Heart (tissue), 3 donors: ENCODE measurements around the genes PARD6A and NFATC3.

- RAMPAGE, long total RNA, 2 experiments: no peak in any of the 2 experiments
Observed at GRCh38 chr16:67610726-67611729, 33.9 kb upstream of the CARMIL2 start.

- RAMPAGE, long total RNA, 2 experiments: no peak in any of the 2 experiments
Observed at GRCh38 chr16:67660075-67661186, at the start of gene PARD6A. TSS of gene PARD6A (plus strand) at chr16:67660960.

GRCh38 chr16:67664678-67665282 lies 1.8 kb downstream of the ENKD1 start:
- RAMPAGE, long total RNA, 2 experiments: no peak in any of the 2 experiments

GRCh38 chr16:67697738-67698159 lies 21.4 kb downstream of the GFOD2 start:
- RAMPAGE, long total RNA, 2 experiments: no peak in any of the 2 experiments

DNA sequence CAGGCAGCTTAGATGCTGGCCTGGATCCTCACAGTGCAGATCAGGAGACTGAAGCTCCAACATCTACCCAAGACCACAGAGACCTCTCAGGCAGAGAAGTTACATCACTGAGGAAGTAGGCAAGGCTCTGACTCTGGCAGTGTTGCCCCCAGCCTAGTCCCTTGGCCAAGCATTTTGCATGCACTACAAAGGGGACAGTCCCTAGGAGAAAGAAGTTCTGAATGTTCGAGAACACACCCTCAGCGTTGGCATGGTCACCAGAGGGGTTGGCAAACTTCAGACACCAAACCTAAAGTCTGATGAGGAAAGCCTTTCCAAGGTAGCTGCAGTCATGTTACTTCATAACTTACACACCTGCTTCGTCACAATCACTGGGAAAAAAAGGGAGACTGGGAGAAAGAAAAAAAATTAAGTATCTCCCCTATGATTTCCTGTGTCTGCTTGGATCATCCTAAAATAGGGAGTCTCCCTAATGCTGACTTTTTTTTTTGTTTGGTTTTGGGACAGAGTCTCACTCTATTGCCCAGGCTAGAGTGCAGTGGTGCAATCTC lies 2.4 kb downstream of the RANBP10 start:
- RAMPAGE, long total RNA, 2 experiments: no peak in any of the 2 experiments

- RAMPAGE, long total RNA, 2 experiments: no peak in any of the 2 experiments
Observed at GRCh38 chr16:67805957-67806387, 388 bp downstream of the RANBP10 start.

DNA sequence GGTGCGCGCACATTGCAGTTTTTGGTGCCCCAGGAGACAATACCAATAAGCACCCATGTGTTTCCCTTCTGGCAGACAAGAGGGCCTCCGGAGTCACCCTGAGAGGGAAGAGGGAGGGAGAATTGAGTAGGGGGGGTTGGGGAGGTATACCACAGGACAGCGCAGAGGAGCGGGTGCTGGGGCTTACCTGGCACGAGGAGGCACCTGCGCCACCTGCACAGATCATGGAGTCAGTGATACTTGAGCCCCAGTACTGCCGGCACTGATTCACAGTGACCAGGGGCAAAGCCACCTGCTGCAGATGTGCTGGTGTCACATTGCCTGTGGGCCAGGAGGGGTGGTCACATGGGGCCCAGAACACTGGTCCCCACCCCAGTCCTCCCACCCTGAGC lies 1.7 kb downstream of the CTRL start:
- RAMPAGE, long total RNA, 2 experiments: no peak in any of the 2 experiments

- RAMPAGE, long total RNA, 2 experiments: no peak in any of the 2 experiments
Observed at GRCh38 chr16:67937181-67937525, 503 bp upstream of the PSMB10 start.

DNA sequence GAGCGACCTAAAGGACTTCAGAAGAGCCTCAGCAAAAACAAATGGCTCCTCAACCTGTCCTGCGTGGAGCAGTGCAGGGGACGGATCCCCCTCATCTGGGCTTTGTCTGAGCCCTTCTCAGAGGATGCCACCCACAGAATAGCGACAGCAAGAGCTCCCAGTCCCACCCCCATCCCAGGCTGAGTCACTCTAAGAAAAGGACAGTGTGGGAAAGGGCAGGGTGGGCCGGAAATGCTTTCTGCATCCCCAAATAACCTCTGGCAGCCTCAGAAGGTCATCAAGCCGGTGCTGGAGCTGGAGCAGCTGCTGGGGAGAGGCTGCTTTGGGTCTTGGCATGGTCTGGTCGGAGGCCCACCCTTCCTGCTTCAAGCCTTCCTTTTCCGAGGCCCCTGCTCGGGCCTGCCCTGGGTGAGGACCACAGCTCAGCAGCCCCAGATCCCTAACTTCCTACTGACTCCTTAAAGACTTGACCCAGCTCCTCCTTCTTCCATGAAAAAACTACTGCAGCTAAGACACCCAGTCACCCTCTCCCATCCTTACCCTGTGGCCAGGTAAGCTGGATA lies 8.8 kb downstream of the SLC12A4 start:
- RAMPAGE, long total RNA, 2 experiments: start-site peak on the plus strand in 1 of 2 experiments, centred at position 300 of the sequence, 7 reads per replicate

DNA sequence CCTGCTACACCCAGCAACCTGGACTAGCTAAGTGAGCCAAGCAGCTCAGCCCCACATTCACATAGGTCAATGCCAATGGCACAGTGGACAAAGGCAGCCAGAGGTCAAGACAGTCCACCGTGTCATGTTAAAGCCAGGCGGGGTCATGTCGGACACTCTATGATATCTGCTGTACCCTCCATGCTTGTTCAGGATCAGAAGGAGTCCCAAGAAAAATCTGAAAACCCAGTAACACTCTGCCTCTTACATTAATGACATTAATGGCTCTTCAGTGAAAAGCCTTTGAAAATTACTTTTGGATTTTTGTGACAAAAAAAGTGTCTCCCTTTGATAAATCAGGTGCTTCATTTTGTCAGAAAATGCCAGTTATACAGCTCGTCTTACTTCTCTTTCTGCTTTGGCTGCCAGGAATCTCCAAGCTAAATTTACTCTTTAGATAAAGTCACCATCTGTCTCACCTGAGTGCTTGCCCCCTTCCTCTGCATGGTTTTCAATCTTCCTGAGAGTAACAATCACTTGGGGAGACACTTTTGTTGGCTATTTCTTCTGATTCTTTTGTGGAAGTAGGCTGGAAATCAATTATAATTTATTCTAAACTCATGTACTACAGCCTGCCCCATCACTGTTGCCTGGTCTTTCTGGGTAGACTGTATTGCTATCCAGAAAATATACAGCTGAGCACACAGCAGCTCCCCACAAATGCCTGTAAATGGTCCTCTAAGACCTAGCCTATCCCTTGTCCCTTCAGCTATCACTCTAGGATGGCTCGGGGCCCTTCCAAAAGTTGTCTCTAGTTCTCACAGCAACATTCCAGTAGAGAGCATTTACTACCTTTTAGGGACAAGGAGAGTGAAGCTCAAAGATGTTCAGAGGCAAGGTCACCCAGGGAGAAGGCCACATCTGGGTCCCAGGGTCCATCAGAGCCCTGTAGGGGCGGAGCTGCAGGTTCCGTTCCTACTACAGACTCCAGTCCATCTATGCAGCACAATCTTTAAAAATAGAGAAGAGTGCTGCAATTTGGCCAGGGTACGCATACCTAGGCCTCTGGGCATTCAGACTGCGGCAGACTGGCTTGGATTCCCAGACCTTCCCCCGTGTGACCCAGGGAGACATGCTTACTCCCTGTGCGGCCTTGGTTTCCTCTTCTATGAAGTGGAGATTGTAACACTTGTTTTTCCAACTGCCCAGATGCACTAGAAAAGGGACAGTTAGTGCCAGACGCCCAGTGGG lies 3.0 kb downstream of the SLC12A4 start:
- RAMPAGE, long total RNA, 2 experiments: no peak in any of the 2 experiments

- RAMPAGE, long total RNA, 2 experiments: no peak in any of the 2 experiments
Observed at GRCh38 chr16:68005767-68006345, 6.6 kb upstream of the DPEP2 start.

DNA sequence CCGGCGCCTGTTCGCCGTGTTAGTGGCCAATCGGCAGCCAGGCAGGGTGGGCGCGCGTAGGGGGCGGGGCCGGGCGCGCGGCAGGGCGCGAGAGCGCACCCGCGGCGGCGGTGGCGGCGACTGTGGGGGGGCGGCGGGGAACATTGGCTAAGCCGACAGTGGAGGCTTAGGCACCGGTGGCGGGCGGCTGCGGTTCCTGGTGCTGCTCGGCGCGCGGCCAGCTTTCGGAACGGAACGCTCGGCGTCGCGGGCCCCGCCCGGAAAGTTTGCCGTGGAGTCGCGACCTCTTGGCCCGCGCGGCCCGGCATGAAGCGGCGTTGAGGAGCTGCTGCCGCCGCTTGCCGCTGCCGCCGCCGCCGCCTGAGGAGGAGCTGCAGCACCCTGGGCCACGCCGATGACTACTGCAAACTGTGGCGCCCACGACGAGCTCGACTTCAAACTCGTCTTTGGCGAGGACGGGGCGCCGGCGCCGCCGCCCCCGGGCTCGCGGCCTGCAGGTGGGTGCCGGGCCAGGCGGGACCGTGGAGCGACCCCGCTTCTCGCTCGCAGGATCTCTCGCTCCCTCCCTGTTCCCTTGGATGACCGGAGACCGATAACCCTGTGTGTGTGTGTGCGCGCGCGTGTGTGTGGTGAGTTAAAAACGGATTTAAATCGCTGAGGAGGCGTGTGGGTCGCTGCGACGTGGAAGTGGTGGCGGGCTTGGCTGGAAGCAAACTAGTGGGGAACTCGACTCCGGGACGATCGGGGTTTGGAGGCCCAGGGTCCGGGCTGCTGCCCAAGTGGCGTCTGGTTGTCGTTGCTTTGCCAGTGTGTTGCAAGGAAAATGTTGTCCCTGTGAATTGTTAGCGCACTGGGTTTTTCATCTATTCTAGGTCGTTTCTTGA lies at the start of gene NFATC3:
Gene NFATC3, plus strand, starts transcription at position 83 of the 884 bp plus-strand sequence.
- RAMPAGE, long total RNA, 2 experiments: no peak in any of the 2 experiments

DNA sequence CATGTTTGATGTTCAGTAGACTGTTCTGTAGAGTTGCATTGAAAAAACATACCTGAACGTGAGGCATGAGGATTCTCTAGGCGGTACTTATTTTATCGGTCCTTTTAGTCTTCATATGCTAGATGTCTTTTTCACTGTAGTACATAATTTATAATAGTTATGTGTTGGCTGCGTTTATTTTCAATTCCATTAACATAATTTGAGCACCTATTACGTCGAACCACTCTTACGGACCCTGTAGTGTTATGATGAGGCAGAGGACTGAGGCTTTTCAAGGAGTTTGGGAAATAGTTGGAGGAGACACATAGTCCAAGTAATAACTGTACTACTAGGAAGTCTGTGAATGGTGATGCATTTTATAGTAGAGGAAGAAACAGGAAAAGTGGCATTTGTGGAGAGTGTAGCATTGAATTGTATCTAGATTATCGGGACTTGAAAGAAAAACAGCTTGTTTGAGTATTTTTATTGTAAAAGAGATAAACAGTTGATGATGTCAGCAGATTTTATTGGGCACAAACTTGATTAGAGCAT lies 1.6 kb downstream of the NFATC3 start:
- RAMPAGE, long total RNA, 2 experiments: no peak in any of the 2 experiments

GRCh38 chr16:68226350-68227223 lies 9.3 kb downstream of the ESRP2 start:
- RAMPAGE, long total RNA, 2 experiments: no peak in any of the 2 experiments

- RAMPAGE, long total RNA, 2 experiments: no peak in any of the 2 experiments
Observed at GRCh38 chr16:68236249-68236422, 209 bp upstream of the ESRP2 start.

DNA sequence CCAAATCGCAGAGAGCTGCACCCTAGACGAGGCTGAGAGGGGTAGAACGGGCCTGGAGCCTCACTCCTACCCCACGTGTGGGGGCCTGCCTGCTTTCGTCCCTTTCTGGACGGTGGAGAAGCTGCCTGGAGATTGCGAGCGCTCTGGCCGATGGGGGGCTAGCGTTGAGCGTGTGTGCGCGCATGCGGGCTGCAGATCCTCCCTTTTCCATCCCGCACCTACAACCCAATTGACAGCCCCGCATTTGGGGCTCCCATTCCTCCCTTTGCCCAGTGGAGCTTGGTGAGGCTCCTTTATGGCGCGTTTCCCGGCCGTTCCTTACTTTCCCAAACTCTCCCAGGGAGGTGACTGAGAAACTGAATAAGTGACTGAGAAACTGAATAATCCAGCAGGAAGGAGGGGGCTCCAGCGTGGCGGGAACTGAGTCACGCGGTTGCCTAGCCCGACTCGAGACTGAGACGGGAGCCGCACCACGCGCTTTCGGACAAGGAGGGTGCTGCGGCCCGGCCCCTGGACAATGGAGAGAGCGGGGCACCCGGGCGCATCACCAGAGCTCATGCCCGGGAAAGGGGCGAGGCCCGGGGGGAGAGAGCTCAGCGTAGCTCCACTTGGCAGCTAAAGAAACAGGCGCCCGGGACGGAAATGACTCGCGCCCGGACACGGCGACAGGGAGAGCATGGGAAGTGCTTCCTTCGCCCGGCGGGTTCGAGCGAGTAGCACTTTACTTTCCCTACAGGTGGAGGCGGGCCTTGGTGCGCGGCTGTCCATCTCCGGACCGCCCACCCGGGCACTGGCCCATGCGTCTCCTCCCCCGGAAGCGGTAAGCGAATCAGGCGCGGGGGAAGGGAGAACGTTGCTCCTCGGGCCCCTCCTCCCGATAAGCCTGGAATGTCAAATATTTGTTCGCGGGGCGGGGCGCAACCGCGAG lies 1.2 kb upstream of the ESRP2 start:
- RAMPAGE, long total RNA, 2 experiments: no peak in any of the 2 experiments

DNA sequence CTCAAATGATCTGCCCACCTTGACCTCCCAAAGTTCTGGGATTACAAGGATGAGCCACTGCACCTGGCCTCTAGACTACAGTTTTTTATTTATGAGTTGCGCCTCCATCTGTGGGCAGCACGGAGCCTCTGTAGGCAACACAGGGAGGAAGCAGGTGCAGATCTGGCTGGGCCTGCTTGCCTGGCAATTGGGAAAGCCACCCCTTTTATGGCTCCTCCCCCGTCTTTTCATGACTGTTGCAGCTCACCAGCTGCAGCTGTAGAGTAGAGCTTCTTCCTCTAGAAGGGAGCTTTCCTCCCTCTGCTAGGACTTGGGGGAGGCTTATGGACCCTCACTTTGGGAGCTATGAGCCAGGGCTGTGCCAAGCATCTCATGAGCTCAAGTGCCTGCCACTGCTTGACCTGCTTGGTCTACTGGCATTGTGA lies 7.1 kb upstream of the SLC7A6 start:
- RAMPAGE, long total RNA, 2 experiments: no peak in any of the 2 experiments

DNA sequence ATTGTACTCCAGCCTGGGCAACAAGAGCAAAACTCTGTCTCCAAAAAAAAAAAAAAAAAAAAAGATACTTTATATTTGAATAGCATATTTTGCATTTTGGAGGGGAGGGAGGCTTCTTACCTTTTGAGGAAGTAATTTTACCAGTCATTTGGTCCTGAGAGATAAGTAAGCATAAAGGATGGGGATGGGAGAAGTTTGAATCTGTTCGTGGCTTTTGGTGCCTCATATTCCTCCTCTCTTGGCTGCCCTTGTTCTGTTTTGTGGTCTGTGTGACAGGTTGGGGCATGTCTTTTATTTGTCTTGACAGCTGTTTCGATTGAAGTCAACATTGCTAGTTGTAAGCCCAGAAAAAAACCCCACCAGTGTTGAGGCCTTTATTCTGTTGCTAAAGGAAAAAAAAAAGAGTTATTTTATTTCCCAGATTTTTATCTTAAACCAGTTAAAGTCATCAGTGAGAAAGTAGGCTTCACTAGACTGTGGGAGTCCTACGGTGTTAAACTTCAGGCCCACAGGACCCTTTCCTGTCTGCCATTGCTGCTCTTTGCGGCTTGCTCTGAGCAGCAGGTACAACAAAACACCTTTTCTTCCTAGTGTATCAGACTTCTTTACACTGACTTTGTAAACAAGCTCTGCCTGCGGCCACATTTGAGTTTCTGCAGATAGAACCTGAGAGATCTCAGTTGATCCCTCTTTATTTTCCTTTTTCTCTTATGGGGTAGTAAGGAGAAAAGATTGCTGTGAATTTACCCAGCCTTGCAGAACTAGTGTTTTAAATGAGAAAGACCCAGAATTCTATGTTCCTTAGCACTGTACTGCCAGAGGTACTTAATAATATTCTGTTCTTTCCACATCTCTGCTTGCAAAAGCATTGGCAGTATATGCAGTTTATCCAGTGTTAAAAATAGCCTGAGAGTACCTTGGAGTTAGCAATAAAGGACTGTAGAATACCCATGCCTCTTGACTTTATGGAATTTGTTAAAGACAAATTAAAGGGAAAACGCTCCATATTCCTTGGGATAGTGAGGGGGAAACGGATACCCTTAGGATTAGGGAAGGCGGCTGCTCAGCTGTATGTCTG lies 11.6 kb downstream of the SLC7A6 start:
- RAMPAGE, long total RNA, 2 experiments: no peak in any of the 2 experiments

- RAMPAGE, long total RNA, 2 experiments: no peak in any of the 2 experiments
Observed at GRCh38 chr16:68283531-68284516, 19.5 kb downstream of the SLC7A6 start.

DNA sequence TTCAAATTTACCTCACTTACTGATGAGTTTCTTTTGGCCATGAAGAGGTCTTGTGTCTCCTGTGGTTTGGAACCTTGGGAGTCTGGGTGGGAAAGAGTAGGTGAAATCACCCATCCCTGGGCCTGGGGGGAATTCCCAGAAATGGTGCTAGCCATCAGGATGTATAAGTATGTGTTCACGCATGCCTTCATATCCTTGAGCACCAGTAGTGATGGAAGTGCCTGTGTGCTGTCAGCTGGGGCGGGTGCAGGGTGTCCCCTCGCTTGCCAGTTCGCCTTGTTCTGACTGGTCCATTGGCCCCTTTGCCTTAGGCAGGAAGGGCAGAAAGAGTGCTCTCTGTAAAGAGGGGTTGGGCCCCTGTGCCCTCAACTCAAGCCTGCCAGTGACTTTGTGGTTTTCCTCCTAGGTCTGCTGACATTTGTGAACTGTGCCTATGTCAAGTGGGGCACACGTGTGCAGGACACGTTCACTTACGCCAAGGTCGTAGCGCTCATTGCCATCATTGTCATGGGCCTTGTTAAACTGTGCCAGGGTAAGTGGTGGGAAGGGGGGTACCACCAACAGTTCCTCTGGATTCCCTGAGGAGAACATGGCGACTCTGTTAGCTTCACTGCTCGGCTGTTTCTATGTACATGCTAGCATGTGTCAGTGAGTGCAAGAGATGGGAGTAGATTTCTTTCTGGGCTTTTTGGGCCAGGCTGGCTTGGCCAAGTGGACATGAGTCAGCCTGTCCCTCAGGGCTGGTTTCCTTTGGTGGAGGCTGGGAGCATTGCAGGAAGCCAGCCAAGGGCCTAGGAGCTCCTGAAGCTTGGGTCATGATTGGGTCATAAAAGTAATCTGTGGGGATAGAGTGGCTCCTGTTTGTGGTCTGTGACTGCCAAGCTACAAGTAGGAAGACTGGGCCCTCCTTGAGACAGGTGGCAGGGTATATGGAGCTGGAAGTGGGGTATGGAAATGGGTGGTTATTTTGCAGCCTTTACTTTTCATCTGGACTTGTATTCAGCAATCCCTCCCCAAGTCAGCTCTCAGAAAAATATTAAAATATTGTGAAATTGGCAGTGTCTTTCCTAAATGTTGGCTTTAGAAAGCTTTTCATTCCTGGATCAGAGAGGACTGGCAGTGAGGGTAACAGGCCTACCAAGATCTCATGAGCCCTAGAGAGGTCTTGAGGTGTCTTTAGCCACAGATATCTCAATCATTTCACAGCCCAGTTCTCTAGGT lies 23.0 kb downstream of the SLC7A6OS start:
- RAMPAGE, long total RNA, 2 experiments: no peak in any of the 2 experiments